BJ (cell line): Measurements from ENCODE around the gene OXCT2.

GRCh38 chr1:39335549-39336680 lies 131.4 kb downstream of the MACF1 start:
- CAGE, long polyA plus RNA: no peak
- RRBS: no CpG with 5 or more reads among the region's 2 CpGs

GRCh38 chr1:39357338-39358009 lies 134.0 kb upstream of the BMP8A start:
- CAGE, long polyA plus RNA: no peak
- RRBS: no CpG with 5 or more reads among the region's 5 CpGs

- CAGE, long polyA plus RNA: no peak
- RRBS: no CpG with 5 or more reads among the region's 7 CpGs
Observed at GRCh38 chr1:39385508-39386028, 105.9 kb upstream of the BMP8A start.

- CAGE, long polyA plus RNA: no peak
- RRBS: no CpG with 5 or more reads among the region's 37 CpGs
Observed at GRCh38 chr1:39409420-39410557, 81.6 kb upstream of the BMP8A start.

GRCh38 chr1:39444627-39444982 lies 46.8 kb upstream of the BMP8A start:
- CAGE, long polyA plus RNA: no peak
- RRBS: no CpG with 5 or more reads among the region's 3 CpGs

DNA sequence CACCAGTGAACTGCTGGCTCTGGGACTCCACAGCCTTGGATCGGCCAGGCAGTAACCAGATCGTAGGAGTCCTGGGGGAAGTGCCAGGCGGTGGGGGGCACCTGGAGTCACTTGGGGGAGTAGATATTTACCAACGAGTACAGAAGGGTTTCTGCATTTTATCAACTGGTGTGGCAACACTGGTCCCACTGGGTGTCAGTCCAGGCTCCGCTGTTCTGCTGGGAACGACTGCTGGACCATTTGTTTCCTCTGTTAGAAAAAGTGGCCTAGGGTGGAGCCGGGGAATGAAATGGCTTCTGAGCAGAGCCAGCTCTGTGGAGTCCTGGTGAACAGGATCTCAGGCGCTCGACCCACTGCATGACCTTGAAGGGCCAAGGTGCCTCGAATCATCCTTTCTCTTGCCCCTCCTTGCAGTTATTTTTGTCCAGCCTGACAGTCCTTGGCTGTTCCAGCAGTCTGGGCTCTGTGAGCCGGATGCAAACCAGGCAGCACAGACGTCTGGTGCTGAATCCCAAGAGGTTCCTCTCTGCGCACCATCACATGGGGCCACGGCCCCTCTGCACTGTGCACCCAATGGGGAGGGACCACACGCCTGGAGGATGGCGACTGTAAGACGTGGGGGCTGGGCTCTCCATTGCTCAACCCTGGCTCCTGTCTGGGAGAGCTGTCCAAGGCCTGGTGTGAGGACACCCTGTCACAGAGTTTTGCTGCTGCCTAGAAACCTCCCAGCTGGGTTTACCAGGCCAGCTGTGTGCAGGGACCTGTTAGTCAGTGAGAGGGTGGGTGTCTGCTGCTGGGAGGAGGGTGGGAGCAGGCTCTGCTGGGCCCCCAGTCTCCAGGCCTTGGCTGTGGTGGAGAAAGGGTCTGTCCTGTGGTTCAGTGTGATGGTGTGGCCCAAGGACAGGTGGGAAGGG lies 14.1 kb downstream of the HEYL start:
- CAGE, long polyA plus RNA: no peak
- RRBS: no CpG with 5 or more reads among the region's 17 CpGs

DNA sequence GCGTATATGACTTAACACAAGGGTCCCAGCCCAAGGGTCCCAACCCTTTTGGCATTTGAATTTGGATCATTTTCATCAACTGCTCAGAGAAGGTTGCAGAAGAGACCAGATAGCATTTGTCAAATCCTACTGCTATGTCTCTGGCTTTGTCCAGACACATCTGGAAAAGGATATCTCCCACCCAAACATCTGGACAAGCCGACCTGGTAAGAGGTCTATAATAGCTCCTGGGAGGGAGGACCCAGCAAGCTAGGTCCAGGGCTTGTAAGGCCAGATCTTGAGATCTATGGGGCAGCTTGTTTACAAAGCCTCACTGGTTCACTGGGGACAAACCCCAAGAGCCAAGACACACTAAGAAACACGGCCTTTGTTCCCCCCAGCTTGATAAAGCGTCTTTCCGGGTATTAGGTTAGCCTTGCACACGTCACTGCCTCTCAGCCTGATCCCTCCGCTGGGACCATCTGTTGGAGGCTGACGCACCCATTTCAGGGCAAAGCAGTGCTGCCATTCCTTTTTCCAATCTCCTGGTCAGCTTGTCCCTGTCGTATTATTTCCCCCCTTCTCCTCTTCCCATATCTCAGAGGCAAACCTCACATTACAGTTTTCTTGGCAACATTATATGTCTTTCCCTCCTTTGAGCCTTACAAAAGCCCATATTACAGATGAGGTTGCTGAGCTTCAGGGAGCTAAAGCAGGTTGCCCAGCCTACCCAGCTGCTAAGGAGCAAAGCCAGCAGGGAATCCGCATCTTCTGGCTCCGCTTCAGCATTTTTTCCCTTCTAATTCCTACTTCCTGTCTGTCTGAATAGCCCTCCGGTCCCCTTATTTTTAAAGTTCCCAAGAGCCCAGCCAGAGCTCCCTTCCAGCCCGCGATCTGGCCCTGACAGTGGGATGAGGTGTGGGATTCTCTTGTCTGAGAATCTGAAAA lies 4.2 kb downstream of the HEYL start:
- CAGE, long polyA plus RNA: no peak
- RRBS: no CpG with 5 or more reads among the region's 14 CpGs

DNA sequence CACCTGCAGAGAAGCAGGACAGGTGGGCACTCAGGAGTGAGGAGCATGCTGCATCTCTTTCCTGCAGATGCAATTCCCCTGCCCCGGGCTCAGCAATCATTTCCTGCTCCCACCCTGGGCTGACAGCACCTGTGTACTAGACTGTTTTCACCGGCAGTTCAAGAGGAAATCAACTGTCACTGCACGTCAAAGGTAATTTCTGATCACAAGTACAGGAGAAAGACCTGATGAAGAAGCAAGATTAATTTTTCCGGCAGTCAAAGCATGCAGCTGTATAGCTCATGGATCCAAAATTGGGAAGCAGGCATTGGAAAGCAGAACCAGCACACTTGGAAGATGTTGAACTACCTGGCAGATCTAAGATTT lies 8.9 kb upstream of the NT5C1A start:
- CAGE, long polyA plus RNA: no peak
- RRBS: 60% methylated on average over 4 of the region's 4 CpGs

- CAGE, long polyA plus RNA: no peak
- RRBS: 3% methylated on average over 3 of the region's 46 CpGs
Observed at GRCh38 chr1:39771171-39771679, at the start of gene OXCT2. Gene OXCT2, minus strand, starts transcription at chr1:39771348.

DNA sequence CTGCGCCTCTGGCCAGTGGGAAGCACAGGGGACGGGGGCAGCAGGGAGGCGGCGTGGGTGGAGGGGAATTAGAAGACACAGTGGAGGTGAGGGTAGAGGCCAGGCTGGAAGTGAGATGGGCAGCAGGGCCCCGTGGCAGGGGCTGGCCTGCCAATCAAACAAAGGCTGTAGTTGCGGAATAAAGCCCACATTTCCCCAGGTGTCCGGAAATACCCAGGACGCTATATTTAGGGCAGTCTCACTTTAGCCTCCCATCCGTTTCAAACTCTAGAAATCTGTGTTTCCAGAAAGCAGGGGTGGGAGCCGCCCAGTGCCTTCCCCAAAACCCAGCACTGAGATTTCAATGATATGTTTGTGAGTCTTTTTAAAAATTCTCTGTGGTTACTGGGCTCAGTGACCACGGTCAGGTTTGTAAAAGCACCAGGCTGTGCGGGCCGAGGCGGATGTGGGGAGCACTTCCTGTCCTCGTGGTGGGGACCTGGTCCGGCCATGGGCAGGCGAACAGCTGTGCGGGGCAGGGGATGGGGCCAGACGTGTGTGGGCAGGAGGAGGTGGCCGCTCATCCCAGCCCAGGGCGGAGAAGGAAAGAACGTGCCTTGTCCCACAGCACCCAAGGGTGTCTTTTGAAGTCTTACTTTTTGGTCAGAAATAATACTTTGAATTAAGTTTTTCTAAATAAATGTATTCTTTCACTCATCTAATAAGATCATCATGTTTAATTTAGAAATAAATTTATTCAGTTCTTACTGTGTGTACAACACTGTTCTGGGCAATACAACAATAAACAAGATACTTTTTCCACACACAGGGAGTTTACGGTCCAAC lies 5.1 kb upstream of the OXCT2 start:
- CAGE, long polyA plus RNA: no peak
- RRBS: no CpG with 5 or more reads among the region's 23 CpGs

DNA sequence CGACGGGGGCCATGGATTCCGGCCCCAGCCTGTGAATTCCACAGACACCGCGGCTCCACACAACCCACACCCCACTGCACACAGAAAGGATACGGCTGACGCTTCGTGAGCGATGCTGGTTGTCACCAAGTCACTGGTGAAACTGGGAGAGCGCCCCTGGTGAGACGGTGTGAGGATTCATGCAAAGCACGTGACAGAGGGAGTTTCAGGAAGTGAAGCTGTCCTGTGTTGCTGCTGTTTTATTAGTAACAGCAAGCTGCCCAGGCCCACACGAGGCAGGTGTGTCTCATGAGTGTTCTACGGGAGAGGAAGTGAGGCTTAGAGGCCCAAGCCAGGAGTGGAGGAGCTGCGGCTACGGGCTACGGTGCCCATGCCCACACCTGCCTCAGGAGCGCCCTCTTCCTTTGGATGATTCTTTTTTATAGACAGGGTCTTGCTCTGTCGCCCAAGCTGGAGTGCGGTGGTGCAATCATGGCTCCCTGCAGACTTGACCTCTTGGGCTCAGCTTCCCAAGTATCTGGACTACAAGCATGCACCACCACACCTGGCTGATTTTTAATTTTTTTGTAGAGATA lies 28.7 kb upstream of the BMP8B start:
- CAGE, long polyA plus RNA: no peak
- RRBS: no CpG with 5 or more reads among the region's 20 CpGs

- CAGE, long polyA plus RNA: no peak
- RRBS: no CpG with 5 or more reads among the region's 2 CpGs
Observed at GRCh38 chr1:39895165-39895572, 6.5 kb downstream of the MYCL start.

GRCh38 chr1:39937170-39937559 lies 17.8 kb upstream of the MFSD2A start:
- CAGE, long polyA plus RNA: no peak

DNA sequence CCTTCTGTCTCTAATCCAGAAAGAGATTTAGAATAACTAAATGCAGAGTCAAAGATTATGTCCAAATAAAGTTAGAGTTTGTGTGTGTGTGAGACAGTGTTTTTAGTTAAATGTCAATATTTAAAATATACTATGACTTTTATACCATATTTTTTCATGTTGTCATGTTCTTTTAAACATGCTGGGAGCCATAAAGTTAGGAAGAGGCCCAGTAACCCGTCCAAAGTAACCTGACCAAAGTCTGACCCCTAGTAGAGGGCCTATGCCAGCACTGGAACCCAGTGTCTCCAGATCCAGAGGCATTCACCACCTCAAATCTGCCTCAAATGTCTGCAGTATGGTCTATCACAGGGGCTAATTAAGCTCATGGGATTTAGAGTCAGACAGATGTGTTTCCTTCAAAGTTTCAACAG lies 1.6 kb upstream of the CAP1 start:
- CAGE, long polyA plus RNA: no peak
- RRBS: no CpG with 5 or more reads among the region's 1 CpG

GRCh38 chr1:40140390-40140802 lies 20.8 kb upstream of the RLF start:
- CAGE, long polyA plus RNA: no peak
- RRBS: no CpG with 5 or more reads among the region's 3 CpGs

DNA sequence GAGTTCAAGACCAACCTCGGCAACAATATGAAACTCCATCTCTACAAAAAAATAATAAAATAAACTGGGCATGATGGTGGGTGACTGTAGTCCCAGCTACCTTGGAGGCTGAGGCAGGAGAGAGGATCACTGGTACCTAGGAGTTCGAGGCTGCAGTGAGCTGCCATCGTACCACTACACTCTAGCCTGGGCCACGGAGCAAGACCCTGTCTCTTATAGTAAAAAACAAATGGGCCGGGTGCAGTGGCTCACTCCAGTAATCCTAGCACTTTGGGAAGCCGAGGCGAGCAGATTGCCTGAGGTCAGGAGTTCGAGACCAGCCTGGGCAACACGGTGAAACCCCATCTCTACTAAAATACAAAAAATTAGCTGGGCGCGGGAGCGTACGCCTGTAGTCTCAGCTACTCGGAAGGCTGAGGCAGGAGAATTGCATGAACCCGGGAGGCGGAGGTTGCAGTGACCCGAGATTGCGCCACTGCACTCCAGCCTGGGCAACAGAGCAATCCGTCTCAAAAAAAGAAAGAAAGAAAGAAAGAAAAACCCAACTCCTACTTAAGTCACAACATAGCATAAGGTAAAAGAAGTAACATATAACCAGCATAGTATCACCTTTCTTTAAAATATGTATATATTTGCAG lies 30.4 kb upstream of the TMCO2 start:
- CAGE, long polyA plus RNA: no peak
- RRBS: no CpG with 5 or more reads among the region's 19 CpGs

DNA sequence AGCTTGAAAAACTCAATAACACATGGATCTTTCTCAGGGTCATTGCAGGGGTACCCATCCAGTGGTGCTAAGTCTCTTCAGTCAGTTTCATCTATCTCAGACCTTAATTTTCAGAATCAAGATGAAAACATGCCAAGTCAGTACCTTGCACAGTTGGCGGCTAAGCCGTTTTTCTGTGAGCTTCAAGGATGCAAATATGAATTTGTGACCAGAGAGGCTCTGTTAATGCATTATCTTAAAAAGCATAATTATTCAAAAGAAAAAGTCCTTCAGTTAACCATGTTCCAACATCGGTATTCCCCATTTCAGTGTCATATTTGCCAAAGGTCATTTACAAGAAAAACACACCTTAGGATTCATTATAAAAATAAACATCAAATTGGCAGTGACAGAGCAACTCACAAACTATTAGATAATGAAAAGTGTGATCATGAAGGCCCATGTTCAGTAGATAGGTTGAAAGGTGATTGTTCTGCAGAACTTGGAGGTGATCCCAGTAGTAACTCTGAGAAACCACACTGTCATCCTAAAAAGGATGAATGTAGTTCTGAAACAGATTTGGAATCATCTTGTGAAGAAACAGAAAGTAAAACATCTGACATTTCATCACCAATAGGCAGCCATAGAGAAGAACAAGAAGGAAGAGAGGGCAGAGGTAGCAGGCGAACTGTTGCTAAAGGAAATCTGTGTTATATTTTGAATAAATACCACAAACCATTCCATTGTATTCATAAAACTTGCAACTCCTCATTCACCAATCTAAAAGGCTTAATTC lies 9.6 kb upstream of the TMCO2 start:
- CAGE, long polyA plus RNA: no peak
- RRBS: no CpG with 5 or more reads among the region's 4 CpGs

DNA sequence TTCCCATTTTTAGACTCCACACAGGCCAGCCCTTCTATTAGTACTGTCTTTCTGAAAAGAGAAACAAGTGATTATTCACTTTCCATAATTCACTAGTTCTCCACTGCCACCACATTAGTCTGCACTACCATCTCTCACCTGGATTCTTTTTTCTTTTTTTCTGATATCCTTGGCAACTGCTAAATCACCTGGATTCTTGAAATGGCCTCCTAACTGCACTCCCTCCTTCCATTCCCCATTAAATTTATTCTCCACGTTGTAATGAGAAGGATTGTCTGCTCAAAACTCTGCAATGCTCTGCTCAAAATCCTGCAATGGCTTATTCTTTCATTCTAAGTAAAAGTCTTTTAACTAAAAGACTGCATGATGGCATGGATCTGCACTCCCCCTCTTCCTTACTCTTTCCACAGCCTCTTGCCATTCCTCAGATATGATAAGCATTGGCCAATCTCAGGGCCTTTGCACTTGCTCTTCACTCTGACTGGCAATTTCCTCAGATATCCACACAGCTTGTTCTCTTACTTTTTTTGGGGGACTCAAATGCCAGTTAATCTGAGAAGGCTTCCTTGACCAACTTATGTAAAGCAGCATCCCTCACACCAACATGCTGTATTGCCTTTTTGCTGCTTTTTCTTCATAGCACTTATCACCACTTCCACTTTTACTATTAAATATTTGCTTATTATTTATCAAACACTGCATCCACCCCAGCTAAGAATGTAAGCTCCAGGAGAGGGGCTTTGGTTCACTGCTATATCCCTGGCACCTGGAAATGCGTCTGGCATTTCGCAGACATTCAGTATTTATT lies 2.9 kb upstream of the ZMPSTE24 start:
- CAGE, long polyA plus RNA: no peak
- RRBS: no CpG with 5 or more reads among the region's 3 CpGs

GRCh38 chr1:40384149-40384855 lies 10.8 kb downstream of the SMAP2 start:
- CAGE, long polyA plus RNA: no peak
- RRBS: no CpG with 5 or more reads among the region's 3 CpGs

DNA sequence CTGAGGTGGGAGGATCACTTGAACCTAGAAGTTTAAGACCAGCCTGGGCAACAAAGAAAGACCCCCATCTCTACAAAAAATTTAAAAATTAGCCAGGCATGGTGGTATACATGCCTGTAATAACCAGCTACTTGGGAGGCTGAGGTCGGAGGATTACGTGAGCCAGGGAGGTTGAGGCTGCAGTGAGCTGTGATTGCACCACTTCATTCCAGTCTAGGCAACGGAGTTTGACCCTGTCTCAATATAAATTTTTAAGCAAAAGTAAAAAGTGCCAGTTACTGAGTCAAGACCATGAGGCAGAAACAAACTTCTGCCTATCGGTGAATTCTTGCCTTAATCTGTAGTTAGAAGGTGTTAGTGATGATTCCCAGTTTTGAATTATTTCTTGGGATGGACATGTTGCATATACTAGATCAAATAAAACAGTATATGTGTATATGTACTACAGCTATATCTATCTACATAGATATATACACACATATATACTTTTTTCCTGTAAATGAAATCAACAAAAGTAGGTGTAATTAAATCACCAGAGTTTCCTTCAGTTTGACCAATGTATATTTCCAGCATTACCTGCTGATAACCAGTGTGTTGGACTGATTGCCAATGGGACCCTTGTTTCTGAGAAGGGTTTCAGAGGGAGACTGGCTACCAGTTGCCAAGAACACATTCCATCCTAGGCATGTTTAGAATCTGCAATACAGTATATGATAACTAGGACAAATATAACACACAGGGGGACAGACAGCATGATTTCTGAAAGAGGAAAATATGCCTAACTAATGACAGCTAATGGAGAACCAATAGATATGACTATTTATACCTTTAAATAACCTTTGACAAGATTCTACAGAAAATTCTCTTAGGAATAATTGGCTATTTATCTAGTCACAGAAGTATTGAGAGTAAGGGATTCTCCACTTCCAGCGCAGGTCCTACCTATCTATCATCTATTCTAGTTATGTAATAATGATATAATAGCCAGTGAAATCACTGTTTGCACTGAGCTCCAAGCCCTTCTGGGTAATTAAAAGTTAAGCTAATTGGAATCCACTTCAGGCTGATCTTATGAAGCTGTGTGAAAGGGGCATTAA lies 36.8 kb downstream of the SMAP2 start:
- CAGE, long polyA plus RNA: no peak
- RRBS: no CpG with 5 or more reads among the region's 5 CpGs